Left common carotid artery plus branches (tissue), 1 donor: ENCODE data around the genes KIF1A and AGXT.

GRCh38 chr2:240565211-240565370, 3.2 kb upstream of the RNPEPL1 start:
- PRO-cap: no peak

GRCh38 chr2:240569026-240569206, 632 bp downstream of the RNPEPL1 start:
- PRO-cap: no peak

GRCh38 chr2:240573505-240574204, 5.4 kb downstream of the RNPEPL1 start:
- PRO-cap: no peak

DNA sequence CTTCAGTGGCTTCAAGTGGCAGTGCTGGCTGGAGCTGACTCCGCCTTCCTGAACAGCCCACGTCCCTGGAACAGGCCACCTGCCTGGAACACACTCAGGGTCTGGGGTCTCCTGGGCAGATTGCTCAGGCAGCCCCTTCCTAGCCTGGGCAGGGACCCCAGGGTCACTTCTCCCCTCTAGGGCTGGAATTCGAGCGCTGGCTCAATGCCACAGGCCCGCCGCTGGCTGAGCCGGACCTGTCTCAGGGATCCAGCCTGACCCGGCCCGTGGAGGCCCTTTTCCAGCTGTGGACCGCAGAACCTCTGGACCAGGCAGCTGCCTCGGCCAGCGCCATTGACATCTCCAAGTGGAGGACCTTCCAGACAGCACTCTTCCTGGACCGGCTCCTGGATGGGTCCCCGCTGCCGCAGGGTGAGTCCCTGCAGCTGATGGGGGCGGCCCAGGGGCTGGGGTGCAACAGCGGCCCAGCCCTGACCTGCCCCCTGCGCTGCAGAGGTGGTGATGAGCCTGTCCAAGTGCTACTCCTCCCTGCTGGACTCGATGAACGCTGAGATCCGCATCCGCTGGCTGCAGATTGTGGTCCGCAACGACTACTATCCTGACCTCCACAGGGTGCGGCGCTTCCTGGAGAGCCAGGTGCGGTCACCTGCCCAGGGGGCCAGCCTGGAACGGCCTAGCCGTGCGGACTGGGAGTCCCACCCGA, 8.2 kb downstream of the RNPEPL1 start:
- PRO-cap: no peak

DNA sequence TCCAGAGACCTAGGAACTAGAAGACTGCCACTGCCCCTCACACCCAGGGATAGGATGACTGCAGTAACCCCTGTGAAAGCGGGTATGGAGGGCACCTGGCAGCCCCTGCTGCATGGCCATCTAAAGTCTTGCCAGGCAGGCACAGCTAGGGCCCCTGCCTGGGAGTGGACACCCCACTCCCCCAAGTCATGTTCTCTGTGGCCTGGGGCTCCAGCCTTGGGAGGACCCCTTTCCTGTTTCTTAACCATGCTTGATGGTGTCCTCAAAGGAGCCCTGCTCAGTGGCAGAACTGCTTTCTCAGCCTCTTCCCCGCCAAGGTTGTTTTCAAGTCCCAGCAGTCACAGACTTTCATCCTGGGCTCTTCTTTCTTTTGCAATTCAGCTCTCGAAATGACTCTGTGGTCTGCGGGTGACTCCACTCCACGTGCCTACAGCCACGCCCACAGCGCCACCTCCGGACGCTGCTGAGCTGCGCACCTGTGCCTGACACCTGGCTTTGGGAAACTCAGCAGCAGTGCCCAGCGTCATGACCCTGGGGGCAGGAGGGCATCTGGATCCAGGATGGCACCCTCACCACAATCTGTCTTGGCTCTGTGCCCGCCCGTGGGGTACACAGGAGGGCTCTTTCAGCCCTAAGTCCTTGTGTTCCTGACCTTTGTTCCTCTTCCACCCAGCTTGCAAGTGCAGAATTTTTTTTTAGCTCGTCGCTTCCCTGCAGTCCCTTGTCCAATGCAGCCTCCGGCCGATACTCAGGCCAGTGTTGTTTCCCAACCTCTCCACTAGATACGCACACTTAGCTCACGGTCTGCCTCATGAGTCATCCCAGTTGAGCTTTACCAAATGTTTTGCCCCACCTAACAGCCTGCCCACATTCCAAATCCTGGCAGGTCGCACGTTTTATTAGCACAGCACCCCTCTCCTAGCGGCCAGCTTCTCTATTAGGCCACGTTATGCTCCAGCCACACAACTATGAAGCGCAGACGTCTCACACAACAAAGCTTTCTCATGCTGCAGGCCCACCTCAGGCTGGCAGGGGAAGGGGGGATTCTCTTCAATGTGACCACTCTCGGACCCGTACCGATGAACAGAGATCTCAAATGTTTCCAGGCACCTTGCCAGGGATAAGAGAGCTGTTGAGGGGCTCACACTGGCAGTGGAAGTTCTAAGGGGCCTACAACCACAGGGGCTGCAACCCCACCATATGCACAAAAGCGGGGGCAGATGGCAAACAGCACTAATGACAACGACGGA, 6.6 kb upstream of the CAPN10 start:
- PRO-cap: no peak

GRCh38 chr2:240581786-240582291, 4.7 kb upstream of the CAPN10 start:
- PRO-cap: no peak

DNA sequence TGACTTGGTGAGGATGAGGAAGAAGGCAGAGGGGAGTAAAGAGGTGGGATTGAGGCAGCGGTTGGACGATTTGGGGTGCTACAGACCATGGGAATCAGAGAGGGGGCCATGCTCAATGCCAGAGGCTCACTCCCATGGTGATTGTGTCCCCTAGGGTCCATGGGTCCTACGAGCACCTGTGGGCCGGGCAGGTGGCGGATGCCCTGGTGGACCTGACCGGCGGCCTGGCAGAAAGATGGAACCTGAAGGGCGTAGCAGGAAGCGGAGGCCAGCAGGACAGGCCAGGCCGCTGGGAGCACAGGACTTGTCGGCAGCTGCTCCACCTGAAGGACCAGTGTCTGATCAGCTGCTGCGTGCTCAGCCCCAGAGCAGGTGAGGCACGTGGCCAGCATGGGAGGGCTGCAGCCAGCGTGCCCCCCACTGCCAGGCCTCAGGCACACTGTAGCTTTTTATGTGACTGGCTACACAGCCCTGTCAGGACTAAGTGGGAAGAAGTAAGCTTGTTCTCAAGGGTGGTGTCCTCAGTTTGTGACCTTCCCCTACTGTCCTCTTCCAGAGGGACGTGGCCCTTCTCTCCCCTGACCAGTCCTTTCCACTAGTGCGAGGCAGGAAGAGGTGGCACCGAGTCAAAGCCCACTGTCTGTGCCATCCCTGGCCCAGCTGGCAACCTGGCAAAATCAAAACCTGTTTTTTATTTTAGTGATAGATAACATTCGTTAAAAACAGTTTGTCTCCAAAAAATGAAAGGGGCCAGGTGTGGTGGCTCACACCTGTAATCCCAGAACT, 5.4 kb downstream of the CAPN10 start:
- PRO-cap: no peak

- PRO-cap: no peak
Measured at GRCh38 chr2:240623772-240624181, 1.5 kb upstream of the GPR35 start.

DNA sequence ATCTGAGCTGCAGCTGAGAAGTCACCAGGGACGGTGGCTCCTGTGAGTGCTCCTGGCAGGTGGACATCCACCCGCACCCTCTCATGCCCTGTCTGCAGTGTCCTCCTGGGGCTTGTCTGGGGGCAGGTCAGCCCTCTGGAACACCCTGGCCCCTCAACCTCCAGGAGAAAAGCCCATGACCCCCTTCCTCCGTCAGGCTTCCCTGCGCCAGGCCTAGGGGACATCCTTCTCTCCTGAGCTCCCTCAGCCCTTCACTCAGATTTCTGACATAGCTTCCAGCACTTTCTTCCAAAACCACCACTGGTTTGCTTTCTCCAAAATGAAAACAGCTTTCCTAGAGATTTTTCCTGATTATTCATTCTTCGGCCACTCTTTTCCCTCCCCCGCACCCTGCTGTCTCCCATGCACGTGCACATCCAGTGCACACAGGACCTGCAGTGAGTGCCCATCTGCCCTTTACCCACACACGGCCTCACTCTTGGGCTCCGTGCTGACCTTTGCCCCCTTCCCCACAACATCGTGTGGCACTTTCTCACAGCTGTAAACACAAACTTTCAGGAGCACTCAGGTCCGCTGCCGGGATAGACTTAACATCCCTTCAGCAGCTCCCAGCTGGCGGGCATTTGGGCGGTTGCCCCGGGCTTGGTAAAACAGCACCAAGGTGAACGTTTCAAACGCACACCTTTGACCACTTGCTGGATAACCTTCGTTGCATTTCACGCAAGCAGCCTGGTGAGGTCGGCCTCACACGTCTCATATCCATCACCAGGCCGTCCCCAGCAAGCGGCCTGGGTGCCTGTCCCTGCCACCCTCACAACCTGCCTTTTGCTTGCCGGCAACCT, 25.8 kb downstream of the KIF1A start:
- PRO-cap: no peak

DNA sequence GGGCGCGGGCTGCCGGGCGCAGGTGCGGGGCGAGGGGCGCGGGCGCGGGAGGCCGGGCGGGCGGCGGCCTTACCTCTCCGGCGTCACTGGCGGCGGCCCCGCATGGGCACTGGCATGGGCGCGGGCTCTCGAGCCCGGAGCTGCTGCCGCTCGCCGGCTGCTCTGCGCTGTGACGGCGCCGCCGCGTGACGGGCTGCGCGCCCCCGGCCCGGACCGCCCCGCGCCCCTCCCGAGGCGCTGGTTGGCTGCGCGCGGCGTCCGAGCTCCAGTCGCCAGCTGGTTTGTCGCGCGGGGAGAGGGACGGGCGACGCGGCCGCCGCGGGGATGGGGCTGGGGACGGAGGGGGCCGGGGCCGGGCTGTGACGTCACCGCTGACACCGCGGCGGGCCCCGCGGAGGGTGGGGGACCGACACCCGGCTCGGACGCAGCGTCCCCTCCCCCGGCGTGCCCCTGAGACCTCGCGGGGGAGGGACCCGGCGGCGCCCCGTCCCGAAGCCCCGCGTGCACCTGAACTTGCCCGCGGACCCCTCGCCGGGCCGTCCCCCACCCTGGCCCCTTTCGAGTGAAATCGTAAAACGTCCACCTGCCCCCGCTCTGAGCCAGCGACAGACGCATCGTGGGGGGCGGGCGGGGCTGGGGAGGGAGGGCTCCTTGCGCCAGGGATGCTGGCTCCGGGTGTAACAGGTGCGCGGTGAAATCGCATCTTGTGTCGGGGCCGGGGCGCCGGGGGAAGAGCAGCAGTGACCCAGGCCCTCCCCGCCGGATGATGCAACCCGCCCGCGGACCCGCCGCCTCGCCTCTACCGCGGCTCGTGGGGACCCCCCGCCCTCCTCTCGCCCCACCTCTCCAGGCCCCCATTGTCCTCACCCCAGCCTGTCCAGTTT, at the start of gene KIF1A:
TSS of gene KIF1A (minus strand) at position 171 of the 884 bp plus-strand sequence.
- PRO-cap: no peak

GRCh38 chr2:240868218-240869243, at the start of gene AGXT:
TSS of gene AGXT (plus strand) at chr2:240868824.
- PRO-cap: no peak

DNA sequence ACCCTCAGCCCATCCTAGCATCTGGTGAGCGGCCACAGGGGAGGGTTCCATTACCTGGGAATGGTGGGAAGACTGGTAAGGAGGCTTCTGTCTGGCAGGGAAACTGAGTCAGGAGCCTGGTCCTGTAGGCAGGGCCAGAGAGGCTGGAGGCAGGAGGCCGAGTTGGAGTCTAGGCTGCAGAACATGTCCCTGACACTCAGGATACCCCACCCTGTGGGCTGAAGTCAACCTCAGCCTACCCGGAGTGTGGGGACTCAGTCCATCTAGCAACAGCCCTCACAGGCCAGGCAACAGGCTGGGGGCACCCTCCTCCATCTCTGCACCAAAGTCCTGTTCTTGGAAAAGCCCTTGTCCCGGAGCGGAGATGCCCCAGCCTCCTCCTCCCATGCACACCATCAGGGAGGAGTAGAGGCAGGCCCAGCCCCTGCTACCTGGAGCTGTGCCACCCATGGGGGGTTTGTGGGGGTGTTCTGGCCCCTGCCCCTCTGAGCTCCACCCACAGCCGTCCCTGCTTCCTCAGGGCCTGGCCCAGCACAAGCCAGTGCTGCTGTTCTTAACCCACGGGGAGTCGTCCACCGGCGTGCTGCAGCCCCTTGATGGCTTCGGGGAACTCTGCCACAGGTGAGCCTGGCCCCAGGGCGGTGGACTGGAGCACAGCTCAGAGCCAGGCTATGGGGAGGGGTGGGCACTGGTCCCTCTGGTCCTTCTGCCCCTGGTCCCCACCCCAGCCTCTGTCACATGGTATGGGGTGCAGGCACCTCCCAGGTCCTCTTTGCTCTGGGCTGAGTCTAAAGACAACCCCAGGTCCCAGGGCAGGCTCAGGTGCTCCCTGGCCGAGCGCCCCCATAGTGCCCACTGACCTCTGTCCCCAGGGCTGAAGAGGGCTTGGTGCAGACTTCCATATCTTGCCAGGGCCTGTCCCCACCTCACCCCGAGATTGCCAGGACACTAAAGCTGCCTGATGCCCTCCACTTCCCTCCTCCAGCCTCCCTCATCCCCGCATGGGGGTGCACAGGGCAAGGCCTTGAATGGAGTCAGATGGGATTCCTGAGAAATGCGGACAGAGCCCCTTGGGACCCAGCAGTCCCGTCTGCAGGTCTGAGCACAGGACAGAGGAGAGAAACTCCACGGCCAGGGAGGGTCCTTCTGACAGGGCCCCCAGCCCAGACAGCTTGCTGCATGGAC, 2.6 kb downstream of the AGXT start:
- PRO-cap: no peak

DNA sequence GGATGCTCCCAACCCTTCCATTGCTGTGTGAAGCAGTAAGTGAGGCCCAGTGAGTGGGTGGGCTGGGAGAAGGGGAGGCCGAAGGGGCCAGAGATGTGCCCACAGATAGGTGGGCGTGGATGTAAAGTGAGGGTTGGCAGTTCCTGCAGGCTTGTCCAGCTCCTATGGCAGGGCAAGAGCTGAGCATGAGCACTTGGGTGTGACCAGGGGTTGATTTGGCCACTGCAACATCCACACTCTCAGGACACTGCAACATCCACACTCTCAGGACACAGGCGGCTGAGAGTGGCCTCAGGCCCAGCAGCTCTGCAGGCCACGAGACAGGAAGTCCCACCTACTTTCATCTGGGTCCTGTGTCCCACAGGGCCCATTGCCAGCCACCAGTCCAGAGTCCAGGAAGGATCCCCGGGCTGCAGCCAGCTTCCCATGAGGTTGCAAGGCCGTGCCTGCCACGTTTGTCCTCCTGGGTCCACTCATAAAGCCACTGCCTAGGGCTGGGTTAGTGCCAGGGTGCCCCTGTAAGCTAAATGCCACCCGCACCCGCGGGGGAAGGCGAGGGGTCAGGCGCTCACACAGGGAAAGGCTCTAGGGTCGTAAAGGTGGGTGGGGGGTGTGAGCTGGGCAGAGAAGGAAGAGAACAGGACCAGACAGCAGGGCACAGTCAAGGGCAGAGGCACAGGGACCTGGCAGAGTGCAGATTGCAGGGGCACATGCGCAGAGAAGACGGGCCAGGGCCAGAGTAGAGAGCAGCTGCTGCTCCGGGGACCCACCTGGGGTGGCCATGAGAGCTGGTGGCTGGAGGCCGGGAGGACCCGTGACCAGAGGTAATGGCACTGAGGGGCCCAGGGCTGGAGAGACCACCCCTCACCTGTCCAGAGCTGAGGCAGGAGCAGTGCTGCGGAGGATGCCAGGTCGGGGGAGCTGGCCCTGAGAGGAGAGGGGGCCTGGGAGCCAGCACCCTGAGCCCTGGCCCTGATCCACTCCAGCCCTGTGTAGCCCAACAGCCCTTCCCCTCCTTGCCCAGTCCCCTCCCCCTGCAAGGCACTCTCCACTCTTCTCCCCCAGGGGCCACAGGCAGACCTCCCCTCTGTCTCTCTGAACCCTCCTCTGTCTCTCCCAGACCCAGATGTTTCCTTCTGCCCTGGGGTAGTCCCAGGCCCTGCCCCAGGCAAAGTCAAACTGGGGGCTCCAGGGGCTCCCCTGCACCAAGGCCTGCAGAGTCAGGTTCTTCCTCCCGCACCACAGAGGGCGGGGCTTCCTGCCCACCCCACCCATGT, 8.0 kb downstream of the AGXT start:
- PRO-cap: no peak

DNA sequence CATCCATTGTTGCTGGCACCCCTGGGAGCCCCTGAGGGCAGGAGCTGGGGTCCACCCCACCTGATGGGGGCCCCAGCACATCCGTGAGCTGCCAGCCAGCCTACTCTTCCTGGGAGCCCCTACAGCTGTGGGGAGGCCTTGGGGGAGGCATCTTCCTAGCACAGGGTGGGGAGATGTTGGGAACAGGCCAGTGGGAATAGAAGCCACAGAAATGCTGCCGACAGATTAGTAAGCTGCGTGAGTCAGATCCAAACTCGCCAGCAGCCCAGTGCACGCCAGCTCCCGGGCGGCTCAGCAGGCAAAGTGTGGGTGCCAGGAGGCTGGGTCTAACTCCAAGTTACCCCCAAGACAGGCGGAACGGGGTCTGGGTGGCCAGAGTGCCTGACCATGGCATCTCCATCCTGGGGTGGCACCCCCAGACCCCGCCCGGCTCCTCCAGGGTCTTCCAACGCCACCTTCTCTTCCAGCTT, 15.2 kb downstream of the CROCC2 start:
- PRO-cap: no peak

- PRO-cap: no peak
Measured at GRCh38 chr2:240965290-240965832, 33.1 kb upstream of the SNED1 start.

- PRO-cap: no peak
Measured at GRCh38 chr2:240967207-240967895, 31.1 kb upstream of the SNED1 start.

- PRO-cap: no peak
Measured at GRCh38 chr2:241008761-241009646, 10.6 kb downstream of the SNED1 start.

GRCh38 chr2:241011583-241012151, 13.2 kb downstream of the SNED1 start:
- PRO-cap: no peak

GRCh38 chr2:241059496-241060066, 42.5 kb downstream of the MTERF4 start:
- PRO-cap: no peak

GRCh38 chr2:241094186-241094822, 7.8 kb downstream of the MTERF4 start:
- PRO-cap: no peak